K562 (cell line): ENCODE measurements around a stretch of chr16.

DNA sequence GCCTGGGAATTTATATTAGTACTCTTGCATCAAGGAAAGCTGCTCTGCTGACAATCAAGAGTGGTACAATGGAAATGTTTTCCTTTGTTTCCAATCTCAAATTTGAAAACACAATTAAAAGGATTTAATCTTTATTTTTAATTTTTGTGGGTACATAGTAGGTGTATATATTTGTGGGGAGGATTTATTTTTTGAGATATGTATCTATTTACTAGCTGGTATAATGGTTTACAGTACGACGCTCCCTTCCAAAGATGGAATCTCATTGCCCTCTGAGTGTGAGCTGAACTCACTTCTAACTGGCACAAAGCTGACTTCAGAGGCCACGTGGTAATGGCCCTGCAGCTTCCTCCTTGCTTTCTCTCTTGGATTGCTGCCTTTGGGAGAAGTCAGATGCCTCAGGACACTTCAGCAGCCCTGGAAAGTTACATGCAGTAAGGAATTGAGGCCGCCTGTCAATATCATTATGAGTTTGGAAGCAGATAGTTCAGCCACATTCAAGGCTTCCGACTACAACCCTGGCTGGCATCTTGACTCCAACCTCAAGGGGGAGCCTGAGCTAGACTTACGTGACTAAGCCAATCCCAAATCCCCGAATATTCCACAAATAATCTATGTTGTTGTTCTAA, 13.8 kb downstream of the CEP20 start:
- RAMPAGE, long total RNA = no peak
- RRBS = no CpG with 5 or more reads among the region's 7 CpGs
PRO-cap:
- standard = no peak
- CoPRO, capped RNA only, 2 experiments = no peak in any of the 2 experiments
- CoPRO, capped and uncapped RNA, 2 experiments = no peak in any of the 2 experiments
- CoPRO, uncapped RNA only, 2 experiments = peak in 1 of 2 experiments; most common minus-strand start position 297 of the sequence (in 1)
CAGE:
- cytosol, long polyA plus RNA = no peak
- long polyA plus RNA = no peak
- nucleolus, long total RNA = no peak
- nucleus, long polyA plus RNA = no peak

DNA sequence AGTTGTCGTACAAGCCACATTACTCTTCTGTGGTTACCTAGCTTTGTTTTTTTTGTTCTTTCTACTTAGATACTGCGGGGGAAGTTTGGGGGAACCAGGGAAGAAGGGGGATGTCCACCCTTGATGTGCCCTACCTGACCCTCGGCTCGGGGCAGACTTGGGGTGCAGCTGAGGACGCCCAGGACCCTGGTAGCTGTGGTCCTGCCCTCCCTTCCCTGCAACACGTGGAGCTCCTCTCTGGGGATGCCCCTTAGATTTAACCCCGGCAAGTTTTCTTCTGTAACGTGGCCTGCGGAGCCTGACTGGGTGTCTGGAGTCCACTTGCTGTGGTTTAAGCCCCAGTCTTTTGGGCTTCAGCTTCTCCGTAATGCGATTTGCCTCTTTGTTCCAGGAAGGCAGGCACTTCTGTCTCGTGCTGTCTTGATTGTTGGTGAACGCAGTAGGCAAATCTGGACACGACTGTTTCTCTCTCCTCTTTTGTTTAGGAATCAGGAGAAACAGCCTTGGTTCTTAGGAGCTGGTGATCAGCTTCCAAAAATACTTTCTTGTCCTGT, 953 bp downstream of the ABCC1 start:
- RAMPAGE, long total RNA = no peak
- RRBS = no CpG with 5 or more reads among the region's 14 CpGs
PRO-cap:
- standard = no peak
- CoPRO, capped RNA only, 2 experiments = peak in 1 of 2 experiments; most common plus-strand start position 504 of the sequence (in 1); most common minus-strand start position 312 of the sequence (in 1)
- CoPRO, capped and uncapped RNA, 2 experiments = no peak in any of the 2 experiments
- CoPRO, uncapped RNA only, 2 experiments = no peak in any of the 2 experiments
CAGE:
- cytosol, long polyA plus RNA = no peak
- long polyA plus RNA = no peak
- nucleolus, long total RNA = no peak
- nucleus, long polyA plus RNA = no peak

- RAMPAGE, long total RNA = no peak
- RRBS = no CpG with 5 or more reads among the region's 10 CpGs
PRO-cap:
- standard = no peak
- CoPRO, capped RNA only, 2 experiments = no peak in any of the 2 experiments
- CoPRO, capped and uncapped RNA, 2 experiments = no peak in any of the 2 experiments
- CoPRO, uncapped RNA only, 2 experiments = no peak in any of the 2 experiments
CAGE:
- cytosol, long polyA plus RNA = no peak
- long polyA plus RNA = no peak
- nucleolus, long total RNA = no peak
- nucleus, long polyA plus RNA = no peak
Observed at GRCh38 chr16:15976738-15977702, 27.6 kb downstream of the ABCC1 start.

- RAMPAGE, long total RNA = no peak
- RRBS = no CpG with 5 or more reads among the region's 9 CpGs
PRO-cap:
- standard = no peak
- CoPRO, capped RNA only, 2 experiments = no peak in any of the 2 experiments
- CoPRO, capped and uncapped RNA, 2 experiments = no peak in any of the 2 experiments
- CoPRO, uncapped RNA only, 2 experiments = no peak in any of the 2 experiments
CAGE:
- cytosol, long polyA plus RNA = no peak
- long polyA plus RNA = no peak
- nucleolus, long total RNA = no peak
- nucleus, long polyA plus RNA = no peak
Observed at GRCh38 chr16:15983747-15984408, 34.5 kb downstream of the ABCC1 start.

GRCh38 chr16:16038135-16038490, 88.7 kb downstream of the ABCC1 start:
- RAMPAGE, long total RNA = no peak
PRO-cap:
- standard = no peak
- CoPRO, capped RNA only, 2 experiments = no peak in any of the 2 experiments
- CoPRO, capped and uncapped RNA, 2 experiments = no peak in any of the 2 experiments
- CoPRO, uncapped RNA only, 2 experiments = no peak in any of the 2 experiments
CAGE:
- cytosol, long polyA plus RNA = no peak
- long polyA plus RNA = no peak
- nucleolus, long total RNA = no peak
- nucleus, long polyA plus RNA = no peak

- RAMPAGE, long total RNA = no peak
- RRBS = no CpG with 5 or more reads among the region's 4 CpGs
PRO-cap:
- standard = no peak
- CoPRO, capped RNA only, 2 experiments = no peak in any of the 2 experiments
- CoPRO, capped and uncapped RNA, 2 experiments = no peak in any of the 2 experiments
- CoPRO, uncapped RNA only, 2 experiments = no peak in any of the 2 experiments
CAGE:
- cytosol, long polyA plus RNA = no peak
- long polyA plus RNA = no peak
- nucleolus, long total RNA = no peak
- nucleus, long polyA plus RNA = no peak
Observed at GRCh38 chr16:16074612-16074857, 125.1 kb downstream of the ABCC1 start.

DNA sequence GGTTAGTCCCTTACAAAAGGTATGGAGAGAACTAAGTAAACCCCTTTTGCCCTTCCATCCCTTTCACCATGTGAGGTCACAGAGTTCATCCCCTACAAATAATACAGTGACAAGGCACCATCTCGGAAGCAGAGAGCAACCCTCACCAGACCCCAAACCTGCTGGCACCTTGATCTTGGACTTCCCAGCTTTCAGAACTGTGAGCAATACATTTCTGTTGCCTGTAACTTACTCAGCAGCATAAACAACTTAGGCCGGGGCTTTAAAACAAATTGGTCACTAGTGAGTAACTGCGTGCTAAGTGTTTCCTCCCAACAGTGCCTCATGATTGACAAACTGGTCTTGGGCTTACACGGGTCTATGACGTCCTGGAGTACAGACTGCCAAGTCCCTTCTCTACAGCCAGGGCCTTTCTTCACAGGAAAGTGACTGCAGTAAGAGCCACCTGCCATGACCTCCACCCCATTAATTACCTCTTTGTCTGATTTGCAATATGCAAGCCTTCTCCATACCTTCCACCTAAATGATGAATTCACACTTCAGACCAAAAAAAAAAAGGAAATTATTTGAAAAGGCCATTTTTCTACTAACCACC, 136.7 kb downstream of the XYLT1 start:
- RAMPAGE, long total RNA = no peak
- RRBS = no CpG with 5 or more reads among the region's 5 CpGs
PRO-cap:
- standard = no peak
- CoPRO, capped RNA only, 2 experiments = no peak in any of the 2 experiments
- CoPRO, capped and uncapped RNA, 2 experiments = no peak in any of the 2 experiments
- CoPRO, uncapped RNA only, 2 experiments = no peak in any of the 2 experiments
CAGE:
- cytosol, long polyA plus RNA = no peak
- long polyA plus RNA = no peak
- nucleolus, long total RNA = no peak
- nucleus, long polyA plus RNA = no peak

DNA sequence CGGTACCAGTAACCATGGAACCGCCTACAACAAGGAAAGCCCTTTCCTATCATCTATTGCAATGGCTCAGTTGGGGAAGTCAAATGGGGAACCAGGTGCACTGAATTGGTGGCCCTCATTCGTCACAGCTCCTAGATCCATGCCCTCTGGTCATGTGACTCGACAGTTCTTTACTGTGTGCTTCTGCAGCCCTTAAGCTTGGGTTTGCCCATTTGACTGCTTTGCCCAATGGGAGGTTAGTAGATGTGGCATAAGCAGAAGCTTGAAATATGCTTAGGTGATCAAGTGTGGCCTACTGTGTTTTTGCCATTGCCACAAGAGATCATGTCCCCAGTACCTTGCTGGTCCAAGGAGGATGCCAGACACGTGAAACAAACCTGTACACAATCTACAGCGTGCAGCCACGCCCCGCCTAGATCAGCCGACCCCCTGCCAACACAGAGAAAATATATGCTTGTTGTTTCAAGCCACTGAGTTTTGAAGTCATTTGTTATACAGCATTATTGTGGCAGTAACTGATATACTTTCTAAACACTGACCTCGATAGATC, 109.8 kb downstream of the XYLT1 start:
- RAMPAGE, long total RNA = no peak
- RRBS = no CpG with 5 or more reads among the region's 10 CpGs
PRO-cap:
- standard = no peak
- CoPRO, capped RNA only, 2 experiments = no peak in any of the 2 experiments
- CoPRO, capped and uncapped RNA, 2 experiments = no peak in any of the 2 experiments
- CoPRO, uncapped RNA only, 2 experiments = no peak in any of the 2 experiments
CAGE:
- cytosol, long polyA plus RNA = no peak
- long polyA plus RNA = no peak
- nucleolus, long total RNA = no peak
- nucleus, long polyA plus RNA = no peak

- RAMPAGE, long total RNA = no peak
- RRBS = no CpG with 5 or more reads among the region's 2 CpGs
PRO-cap:
- standard = no peak
- CoPRO, capped RNA only, 2 experiments = no peak in any of the 2 experiments
- CoPRO, capped and uncapped RNA, 2 experiments = no peak in any of the 2 experiments
- CoPRO, uncapped RNA only, 2 experiments = no peak in any of the 2 experiments
CAGE:
- cytosol, long polyA plus RNA = no peak
- long polyA plus RNA = no peak
- nucleolus, long total RNA = no peak
- nucleus, long polyA plus RNA = no peak
Observed at GRCh38 chr16:17472083-17472316, 1.2 kb upstream of the XYLT1 start.

GRCh38 chr16:18570608-18570944, 8.7 kb upstream of the NOMO2 start:
- RAMPAGE, long total RNA = no peak
- RRBS = no CpG with 5 or more reads among the region's 13 CpGs
PRO-cap:
- standard = no peak
- CoPRO, capped RNA only, 2 experiments = no peak in any of the 2 experiments
- CoPRO, capped and uncapped RNA, 2 experiments = no peak in any of the 2 experiments
- CoPRO, uncapped RNA only, 2 experiments = no peak in any of the 2 experiments
CAGE:
- cytosol, long polyA plus RNA = no peak
- long polyA plus RNA = no peak
- nucleolus, long total RNA = no peak
- nucleus, long polyA plus RNA = no peak

DNA sequence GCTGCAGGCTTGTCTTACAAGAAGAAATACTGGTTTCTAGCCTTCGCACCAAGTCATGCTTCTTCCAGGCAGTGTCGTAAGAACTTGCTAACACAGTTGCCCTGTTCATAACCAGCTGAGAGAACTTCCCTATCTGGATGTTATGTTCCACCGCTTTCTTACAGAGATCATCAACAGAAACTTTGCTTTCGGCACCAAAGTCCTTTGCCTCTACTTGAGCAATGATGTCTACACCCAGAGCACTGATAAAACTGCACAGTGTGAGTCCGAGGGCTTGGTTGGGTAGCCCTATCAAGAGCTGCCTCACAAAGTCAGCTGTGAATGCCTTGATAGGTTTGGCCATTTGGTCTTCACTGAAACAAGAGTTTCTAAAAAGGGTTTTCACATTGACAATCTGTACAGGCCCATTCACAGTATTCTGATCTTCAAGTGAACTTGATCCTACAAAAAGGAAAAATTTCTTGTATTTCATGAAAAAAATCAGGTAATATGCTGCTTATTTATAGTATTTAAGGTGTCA, 28.0 kb upstream of the ARL6IP1 start:
- RAMPAGE, long total RNA = no peak
- RRBS = no CpG with 5 or more reads among the region's 5 CpGs
PRO-cap:
- standard = no peak
- CoPRO, capped RNA only, 2 experiments = no peak in any of the 2 experiments
- CoPRO, capped and uncapped RNA, 2 experiments = no peak in any of the 2 experiments
- CoPRO, uncapped RNA only, 2 experiments = peak in 1 of 2 experiments; most common minus-strand start position 160 of the sequence (in 1)
CAGE:
- cytosol, long polyA plus RNA = no peak
- long polyA plus RNA = no peak
- nucleolus, long total RNA = no peak
- nucleus, long polyA plus RNA = no peak

DNA sequence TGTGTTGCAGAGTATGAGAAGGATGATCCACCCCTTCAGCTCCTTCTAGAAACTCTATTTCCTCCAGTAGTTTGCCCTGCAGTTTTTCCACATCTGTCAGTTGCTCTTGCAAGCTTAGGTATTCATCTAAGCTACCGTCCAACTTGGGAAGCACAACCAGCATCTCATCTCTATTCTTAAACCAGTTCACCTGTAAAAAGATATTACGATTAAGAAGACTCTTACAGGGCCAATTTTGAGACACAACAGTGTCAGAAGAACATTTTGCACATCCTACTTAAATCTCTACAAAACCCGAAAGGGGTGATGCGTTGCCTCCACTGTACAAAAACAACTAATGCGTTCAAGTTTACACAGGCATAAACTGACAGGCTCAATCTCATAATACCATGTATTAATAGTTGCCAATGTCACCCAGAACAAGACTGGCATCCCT, 35.9 kb upstream of the ARL6IP1 start:
- RAMPAGE, long total RNA = no peak
- RRBS = no CpG with 5 or more reads among the region's 5 CpGs
PRO-cap:
- standard = no peak
- CoPRO, capped RNA only, 2 experiments = no peak in any of the 2 experiments
- CoPRO, capped and uncapped RNA, 2 experiments = no peak in any of the 2 experiments
- CoPRO, uncapped RNA only, 2 experiments = no peak in any of the 2 experiments
CAGE:
- cytosol, long polyA plus RNA = no peak
- long polyA plus RNA = no peak
- nucleolus, long total RNA = no peak
- nucleus, long polyA plus RNA = no peak

DNA sequence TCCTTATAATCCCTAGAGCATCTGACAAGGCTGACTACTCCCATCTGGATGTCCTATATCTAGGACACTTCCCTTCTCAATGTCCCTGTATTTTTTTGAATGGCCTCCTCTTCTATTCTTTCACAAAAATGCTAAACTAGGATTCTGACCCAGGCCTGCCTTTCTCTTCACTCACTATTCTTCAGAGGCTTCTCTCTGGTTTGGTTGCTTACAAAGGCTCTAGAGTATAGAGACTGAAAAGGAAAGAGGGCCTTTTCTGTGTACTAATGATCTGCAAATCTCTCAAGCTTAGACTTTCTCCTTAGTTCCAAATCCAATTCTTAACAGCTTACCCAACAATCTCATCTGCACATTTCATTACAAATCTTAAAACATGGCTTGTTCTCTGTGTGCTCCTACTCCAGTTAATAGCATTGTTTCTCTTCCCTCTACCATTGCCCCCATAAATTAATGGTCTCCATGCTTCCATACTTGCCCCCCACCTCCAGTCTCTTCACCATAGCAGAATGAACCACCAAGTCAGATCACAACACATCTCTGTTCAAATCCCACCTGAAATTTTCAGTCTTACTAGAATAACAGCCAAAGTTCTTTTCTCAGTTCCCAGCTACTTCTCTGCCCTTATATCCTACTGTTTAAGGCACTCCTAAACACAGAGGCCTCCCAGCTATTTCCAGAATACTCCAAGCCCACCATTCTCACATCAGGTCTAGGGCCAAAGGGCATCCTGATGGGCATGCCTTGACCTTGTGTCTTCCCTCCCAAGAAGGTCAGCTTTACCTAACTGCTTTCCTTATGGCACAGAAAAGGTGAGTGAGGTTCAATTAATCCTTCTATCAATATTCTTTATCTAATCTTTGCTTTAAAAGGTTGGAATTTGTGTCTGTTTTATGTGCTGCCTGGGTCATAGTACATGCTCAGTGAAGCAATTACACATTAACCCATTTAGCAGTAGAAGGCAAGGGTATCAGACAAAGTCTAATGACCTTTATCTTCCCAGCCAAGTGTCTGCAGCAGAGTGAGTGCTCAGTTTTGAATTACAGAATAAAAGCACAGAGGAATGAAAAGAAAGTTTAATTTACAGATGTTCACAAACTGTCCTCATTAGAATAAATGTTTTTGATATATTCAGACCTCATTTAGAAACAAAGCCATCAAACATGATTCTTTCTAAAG, 61.2 kb upstream of the ARL6IP1 start:
- RAMPAGE, long total RNA = no peak
PRO-cap:
- standard = no peak
- CoPRO, capped RNA only, 2 experiments = no peak in any of the 2 experiments
- CoPRO, capped and uncapped RNA, 2 experiments = no peak in any of the 2 experiments
- CoPRO, uncapped RNA only, 2 experiments = peak in 1 of 2 experiments; most common minus-strand start position 826 of the sequence (in 1)
CAGE:
- cytosol, long polyA plus RNA = no peak
- long polyA plus RNA = no peak
- nucleolus, long total RNA = no peak
- nucleus, long polyA plus RNA = no peak

- RAMPAGE, long total RNA = no peak
- RRBS = 3% methylated on average over 15 of the region's 50 CpGs
PRO-cap:
- standard = unidirectional peak, plus-strand start at chr16:19086870
- CoPRO, capped RNA only, 2 experiments = no peak in any of the 2 experiments
- CoPRO, capped and uncapped RNA, 2 experiments = no peak in any of the 2 experiments
- CoPRO, uncapped RNA only, 2 experiments = no peak in any of the 2 experiments
CAGE:
- cytosol, long polyA plus RNA = no peak
- long polyA plus RNA = no peak
- nucleolus, long total RNA = no peak
- nucleus, long polyA plus RNA = no peak
Observed at GRCh38 chr16:19086269-19086986, 19.0 kb downstream of the COQ7 start.

DNA sequence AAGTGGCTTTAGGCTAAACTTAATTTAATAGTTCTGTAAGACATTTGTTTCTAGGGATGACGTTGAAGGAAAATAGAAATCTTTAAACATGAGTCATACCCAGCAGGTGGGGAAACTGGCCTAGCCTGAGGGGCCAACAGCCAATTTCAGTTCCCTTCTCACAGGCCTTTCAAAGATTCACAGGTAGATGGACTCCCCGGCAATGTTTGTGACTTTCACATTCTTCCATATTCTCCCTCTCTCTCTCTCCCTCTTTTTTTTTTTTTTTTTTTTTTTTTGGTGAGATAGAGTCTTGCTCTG, 18.0 kb upstream of the ITPRIPL2 start:
- RAMPAGE, long total RNA = no peak
- RRBS = no CpG with 5 or more reads among the region's 2 CpGs
PRO-cap:
- standard = no peak
- CoPRO, capped RNA only, 2 experiments = no peak in any of the 2 experiments
- CoPRO, capped and uncapped RNA, 2 experiments = no peak in any of the 2 experiments
- CoPRO, uncapped RNA only, 2 experiments = no peak in any of the 2 experiments
CAGE:
- cytosol, long polyA plus RNA = no peak
- long polyA plus RNA = no peak
- nucleolus, long total RNA = no peak
- nucleus, long polyA plus RNA = no peak

- RAMPAGE, long total RNA = no peak
- RRBS = 86% methylated on average over 1 of the region's 11 CpGs
PRO-cap:
- standard = no peak
- CoPRO, capped RNA only, 2 experiments = no peak in any of the 2 experiments
- CoPRO, capped and uncapped RNA, 2 experiments = no peak in any of the 2 experiments
- CoPRO, uncapped RNA only, 2 experiments = no peak in any of the 2 experiments
CAGE:
- cytosol, long polyA plus RNA = no peak
- long polyA plus RNA = no peak
- nucleolus, long total RNA = no peak
- nucleus, long polyA plus RNA = no peak
Observed at GRCh38 chr16:19116003-19117112, 2.6 kb downstream of the ITPRIPL2 start.

- RAMPAGE, long total RNA = no peak
- RRBS = no CpG with 5 or more reads among the region's 10 CpGs
PRO-cap:
- standard = no peak
- CoPRO, capped RNA only, 2 experiments = no peak in any of the 2 experiments
- CoPRO, capped and uncapped RNA, 2 experiments = no peak in any of the 2 experiments
- CoPRO, uncapped RNA only, 2 experiments = no peak in any of the 2 experiments
CAGE:
- cytosol, long polyA plus RNA = no peak
- long polyA plus RNA = no peak
- nucleolus, long total RNA = no peak
- nucleus, long polyA plus RNA = no peak
Observed at GRCh38 chr16:19136984-19137266, 23.2 kb downstream of the ITPRIPL2 start.

- RAMPAGE, long total RNA = no peak
- RRBS = 10% methylated on average over 17 of the region's 38 CpGs
PRO-cap:
- standard = no peak
- CoPRO, capped RNA only, 2 experiments = no peak in any of the 2 experiments
- CoPRO, capped and uncapped RNA, 2 experiments = no peak in any of the 2 experiments
- CoPRO, uncapped RNA only, 2 experiments = no peak in any of the 2 experiments
CAGE:
- cytosol, long polyA plus RNA = no peak
- long polyA plus RNA = no peak
- nucleolus, long total RNA = no peak
- nucleus, long polyA plus RNA = no peak
Observed at GRCh38 chr16:19167538-19167990, 476 bp upstream of the SYT17 start.

- RAMPAGE, long total RNA = no peak
- RRBS = no CpG with 5 or more reads among the region's 2 CpGs
PRO-cap:
- standard = no peak
- CoPRO, capped RNA only, 2 experiments = no peak in any of the 2 experiments
- CoPRO, capped and uncapped RNA, 2 experiments = no peak in any of the 2 experiments
- CoPRO, uncapped RNA only, 2 experiments = no peak in any of the 2 experiments
CAGE:
- cytosol, long polyA plus RNA = no peak
- long polyA plus RNA = no peak
- nucleolus, long total RNA = no peak
- nucleus, long polyA plus RNA = no peak
Observed at GRCh38 chr16:19444024-19444519, 26.4 kb downstream of the TMC5 start.